ENCODE measurements around a stretch of chr12.

DNA sequence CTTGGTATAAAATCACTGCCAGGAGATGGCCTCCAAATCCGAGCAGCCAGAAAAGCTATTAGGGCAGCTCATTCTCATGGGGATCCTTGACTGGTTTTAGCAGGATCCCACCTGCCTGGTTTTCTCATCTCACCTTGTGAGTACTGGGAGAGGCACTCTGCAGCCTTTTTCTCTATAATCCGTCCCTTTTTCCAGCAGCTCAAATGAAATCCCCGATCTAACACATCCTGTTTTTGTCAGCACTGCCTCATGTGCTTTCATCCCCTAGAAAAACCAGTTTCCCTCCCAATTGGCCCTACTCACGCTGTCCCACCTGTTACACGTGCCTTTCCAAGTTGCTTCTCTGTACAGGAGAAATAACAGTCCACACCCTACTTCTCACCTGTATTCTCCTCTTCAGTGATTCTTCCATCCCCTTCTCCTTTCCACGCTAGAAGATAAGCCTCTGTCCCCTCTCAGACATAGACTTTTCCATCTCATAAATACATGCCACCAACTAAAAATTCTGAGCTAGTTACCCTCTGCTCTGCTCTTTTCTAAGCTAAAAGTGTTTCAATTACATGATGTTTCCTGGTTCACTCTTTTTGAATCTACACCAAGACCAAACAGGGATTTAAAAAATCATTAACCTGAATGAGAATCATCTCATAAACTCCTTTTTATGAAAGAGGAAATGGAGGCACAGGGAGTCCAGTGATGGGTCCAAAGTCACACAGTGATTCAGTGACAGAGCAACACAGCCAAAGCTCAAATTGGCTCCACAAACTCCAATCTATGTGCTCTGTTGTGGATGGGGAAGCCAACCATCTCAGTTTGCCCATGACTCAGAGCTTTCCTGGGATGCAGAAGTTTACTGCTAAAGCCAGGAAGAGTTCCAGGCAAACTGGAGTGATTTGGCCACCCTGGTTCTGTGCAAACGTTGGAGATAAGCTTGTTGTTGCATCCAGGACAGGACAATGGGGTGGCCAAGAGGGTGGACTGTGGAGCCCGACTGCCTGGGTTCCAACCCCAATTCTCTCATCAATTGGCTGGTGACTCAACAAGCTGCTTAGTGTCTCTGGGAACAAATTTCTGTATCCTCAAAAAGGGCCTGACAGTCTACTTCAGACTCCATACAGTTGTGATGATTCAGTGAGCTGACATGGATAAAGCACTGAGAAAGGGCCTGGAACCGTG is 240.0 kb upstream of the TMEM132C start:
- PRO-cap = no peak

GRCh38 chr12:128265427-128265966 is 1.5 kb upstream of the TMEM132C start:
- PRO-cap = no peak

GRCh38 chr12:128388510-128389313 is 121.7 kb downstream of the TMEM132C start:
- PRO-cap = no peak

DNA sequence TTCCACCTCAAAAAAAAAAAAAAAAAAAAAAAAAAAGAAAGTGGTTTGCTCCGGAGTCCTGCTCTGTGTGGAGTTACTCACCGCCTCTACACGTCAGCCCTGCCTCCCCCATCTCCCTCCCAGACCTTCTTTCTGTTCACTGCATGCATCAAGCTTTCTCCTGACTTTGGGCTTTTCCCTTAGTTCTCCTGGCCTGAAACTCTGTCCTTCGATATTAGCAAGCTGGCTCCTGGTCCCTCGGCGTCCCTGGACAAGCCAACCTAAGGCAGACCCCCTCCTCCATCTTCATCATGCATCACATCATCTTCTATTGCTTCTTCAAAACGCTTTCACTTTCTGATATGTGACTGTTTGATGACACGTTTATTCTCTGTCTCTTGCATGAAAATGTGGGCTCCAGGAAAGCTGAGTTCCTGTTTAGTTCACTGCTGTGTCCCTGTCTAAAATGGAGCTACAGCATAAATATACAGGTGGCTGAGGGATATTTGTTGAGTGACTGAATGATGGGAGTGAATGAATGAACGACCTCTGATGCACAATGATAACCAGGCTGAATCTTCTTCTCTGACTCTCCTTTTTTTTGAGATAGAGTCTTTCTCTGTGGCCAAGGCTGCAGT is 40.5 kb downstream of the SLC15A4 start:
- PRO-cap = no peak

DNA sequence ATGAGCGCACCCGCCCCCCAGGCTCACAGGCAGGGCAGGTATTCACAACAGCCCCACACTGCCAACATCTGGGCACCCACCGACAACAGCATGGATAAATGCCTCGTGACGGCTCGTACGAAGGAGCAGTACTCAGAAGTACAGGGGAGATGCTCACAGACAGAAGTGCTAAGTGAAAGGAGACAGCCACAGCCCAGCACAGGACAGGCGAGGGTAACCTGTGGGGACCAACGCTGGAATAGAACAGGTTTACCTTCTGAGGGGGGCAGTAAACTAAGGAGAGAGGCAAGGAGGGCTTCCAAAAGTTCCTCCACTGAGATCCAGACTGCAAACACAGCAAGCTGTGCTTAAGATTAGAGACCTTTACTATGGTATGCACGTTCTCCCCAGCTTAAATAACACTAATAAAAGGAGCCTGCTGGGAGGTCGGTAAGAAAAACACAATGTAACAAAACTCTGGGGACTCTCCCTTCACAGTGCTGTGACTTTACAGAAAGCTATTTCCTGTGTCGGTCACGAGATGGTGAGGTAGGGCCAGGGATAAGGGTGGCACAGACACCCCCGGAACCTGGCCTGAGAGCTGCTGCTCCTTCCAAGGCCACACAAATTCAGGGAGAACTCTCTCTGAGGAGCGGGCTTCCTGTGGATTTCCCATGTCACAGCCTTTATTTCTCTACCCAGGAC is 26.5 kb downstream of the SLC15A4 start:
- PRO-cap = no peak

DNA sequence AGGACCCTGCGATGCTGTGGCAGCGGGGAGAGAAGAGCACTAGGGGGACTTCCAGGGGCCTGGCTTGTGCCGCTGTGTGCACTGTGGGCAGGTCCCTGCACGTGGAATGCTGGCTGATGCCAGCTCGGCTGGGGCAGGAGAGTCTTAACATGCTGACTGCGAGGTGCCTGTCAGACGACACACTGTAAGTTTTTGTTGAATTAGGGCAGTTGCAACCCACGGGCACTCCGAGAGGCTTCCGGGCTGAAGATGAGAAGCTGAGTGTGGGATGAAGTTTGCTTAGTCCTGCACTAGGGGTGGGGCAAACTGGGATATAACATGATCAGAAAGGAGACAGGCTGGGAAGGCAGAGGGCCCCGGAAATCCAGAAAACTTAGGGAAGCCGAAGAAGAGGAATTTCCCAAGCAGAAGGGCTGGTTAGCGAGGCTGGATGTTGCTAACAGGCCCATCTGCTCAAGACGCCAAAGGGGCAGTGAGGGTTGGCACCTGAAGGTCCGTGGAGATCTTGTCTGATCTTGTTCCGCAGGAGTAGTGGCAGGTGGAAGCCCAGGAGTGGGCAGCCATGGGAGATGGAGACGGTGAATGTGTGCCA is 10.8 kb downstream of the GLT1D1 start:
- PRO-cap = no peak

DNA sequence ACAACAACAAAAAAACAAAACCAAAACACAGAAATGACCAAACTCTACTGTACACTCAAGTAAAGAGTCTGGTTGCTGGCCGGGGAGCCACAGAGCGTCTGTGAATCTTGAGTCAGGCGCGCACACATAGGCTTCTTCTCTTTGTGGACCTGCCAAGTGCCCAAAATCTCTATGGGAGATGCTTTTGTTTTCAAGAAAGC is 16.9 kb downstream of the GLT1D1 start:
- PRO-cap = no peak

DNA sequence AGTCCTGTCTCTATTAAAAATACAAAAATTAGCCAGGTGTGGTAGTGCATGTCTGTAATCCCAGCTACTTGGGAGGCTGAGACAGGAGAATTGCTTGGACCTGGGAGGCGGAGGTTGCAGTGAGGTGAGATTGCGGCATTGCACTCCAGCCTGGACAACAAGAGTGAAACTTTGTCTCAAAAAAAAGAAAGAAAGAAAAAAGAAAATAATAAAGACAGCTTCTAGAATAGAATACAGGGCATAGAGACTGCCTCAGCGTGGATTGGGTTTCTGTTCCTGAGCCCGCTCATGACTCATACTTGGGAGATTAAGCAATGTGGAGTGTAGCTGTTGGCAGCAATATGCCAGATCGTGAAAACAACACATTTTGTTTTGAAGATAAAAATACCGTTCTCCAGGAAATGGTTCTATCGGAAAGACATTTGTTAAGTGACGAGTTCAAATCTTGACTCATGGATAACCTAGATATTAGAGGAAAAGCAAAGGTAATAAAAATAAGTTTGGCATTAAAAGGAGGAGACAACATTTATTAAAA is 67.2 kb downstream of the GLT1D1 start:
- PRO-cap = no peak

- PRO-cap = no peak
Observed at GRCh38 chr12:130161042-130162293, 796 bp upstream of the FZD10 start.

DNA sequence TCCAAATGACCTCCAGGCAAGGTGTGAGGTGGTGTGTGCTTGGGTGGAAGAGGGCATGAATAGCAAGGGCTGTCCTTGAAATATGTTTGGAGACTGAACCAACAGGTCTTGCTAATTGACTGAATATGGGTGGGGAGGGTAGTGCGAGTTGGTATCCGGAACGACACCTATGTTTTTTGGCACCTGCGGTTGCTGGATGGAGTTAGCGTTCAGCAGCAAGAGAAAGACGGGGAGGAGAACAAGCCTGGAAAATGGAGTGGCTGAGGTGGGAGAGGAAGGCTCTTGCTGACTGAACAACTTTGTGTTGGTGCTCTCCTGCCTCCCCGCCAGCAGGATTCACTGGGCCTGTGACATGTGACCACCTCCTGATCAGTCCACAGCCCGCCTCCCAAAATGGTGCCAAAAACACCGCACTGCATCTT is 84.0 kb upstream of the PIWIL1 start:
- PRO-cap = no peak

GRCh38 chr12:130632780-130633156 is 83.3 kb downstream of the RIMBP2 start:
- PRO-cap = no peak

DNA sequence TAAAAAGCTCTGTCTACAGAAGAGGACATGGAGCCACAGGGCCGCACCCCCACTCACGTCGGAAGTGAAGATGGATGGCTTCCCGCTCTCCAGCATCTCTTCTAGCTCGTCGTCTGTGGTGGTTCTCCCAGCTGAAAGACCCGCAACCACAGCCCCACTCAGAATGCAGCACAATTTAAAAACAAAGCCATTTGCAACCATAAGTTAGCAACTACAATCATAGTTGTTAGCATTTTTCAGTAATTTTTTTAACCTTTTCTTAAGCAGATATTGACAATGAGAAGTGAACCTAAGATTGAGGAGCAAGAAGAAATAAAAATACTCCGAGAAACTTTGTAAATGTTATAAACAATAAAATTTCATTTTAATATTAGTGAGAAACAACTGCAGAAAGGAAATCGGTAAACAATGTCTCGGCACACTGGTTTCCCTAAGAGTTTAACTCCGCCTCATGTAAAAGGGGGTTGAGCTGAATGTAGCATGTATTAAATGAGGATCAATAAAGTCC is 37.6 kb downstream of the STX2 start:
- PRO-cap = no peak

GRCh38 chr12:131007114-131008011 is 53.7 kb downstream of the ADGRD1 start:
- PRO-cap = no peak

DNA sequence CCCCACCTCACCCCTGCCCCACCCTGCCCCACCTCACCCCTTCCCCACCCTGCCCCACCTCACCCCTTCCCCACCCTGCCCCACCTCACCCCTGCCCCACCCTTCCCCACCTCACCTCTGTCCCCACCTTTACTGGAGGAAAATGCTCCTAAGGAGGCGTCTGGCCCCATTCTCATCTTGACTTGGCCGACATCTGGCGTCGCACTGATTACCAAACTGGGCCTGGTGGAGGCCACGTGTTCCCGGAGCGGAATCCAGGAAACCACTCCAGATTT is 57.3 kb downstream of the ADGRD1 start:
- PRO-cap = no peak

DNA sequence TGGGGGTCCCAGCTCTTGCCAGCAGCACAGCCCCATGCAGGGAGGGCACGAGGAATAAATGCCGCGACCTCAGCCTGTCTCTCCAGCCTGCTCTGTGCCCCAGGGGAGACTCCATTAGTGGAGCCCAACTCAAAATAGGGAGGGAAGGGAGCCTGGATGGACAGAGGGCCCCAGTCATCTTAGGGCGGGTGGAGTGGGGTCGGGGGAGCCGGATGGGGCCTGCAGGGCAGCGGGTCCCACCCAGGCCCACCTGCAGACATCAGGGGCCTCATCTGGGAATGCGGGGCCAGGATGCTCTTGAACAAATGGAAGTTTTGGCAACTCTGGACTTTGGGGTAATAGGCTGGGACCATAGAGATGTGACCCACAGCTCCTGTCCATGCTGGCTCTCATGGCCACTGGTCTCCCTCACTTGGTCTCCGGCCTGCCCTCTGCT is 343.4 kb upstream of the SFSWAP start:
- PRO-cap = no peak

DNA sequence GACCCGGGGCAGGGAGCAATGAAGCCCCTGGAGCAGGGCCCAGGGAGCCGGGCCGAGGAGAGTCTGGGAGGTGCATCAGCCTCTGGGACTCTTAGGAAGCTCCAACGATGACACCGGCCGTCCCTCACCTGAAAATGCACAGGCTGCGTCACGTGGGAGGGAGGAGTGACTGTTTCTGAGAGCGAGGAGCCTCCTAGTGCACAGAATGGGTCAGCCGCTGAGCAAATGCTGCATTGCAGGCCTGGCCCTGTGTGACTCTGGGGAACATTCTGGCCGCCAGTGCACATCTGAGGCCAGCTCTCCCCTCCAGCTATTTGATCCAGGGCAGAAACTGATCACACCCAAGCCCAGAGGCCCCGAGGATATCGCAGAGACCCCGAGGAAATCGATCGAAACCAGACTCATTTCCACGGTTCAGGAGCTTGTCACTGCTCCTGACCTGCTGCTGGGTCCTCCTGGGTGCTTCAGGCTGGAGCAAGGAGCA is 236.5 kb upstream of the SFSWAP start:
- PRO-cap = no peak

DNA sequence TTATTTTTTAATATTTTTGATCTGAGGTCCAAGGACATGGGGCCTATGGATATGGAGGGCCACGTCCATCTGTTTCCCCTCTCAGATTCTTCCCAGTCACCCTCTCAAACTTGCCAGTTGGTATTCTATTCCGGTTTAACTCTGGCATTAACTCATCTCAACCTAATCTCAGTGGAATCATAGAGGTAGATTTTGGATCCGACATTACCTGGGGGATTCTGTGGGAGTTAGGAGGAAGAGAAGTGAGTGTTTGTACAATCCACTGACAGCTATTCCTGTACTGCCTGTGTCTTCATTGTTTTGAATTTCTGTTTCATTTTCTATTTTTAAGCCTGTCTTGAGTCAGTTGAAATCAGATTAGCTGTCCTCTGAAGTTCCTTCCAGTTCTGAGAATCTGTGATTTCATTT is 103.5 kb upstream of the SFSWAP start:
- PRO-cap = no peak

- PRO-cap = bidirectional peak, plus-strand start at chr12:131711095, minus-strand start at chr12:131710841
Observed at GRCh38 chr12:131710406-131710937, 418 bp upstream of the SFSWAP start.

DNA sequence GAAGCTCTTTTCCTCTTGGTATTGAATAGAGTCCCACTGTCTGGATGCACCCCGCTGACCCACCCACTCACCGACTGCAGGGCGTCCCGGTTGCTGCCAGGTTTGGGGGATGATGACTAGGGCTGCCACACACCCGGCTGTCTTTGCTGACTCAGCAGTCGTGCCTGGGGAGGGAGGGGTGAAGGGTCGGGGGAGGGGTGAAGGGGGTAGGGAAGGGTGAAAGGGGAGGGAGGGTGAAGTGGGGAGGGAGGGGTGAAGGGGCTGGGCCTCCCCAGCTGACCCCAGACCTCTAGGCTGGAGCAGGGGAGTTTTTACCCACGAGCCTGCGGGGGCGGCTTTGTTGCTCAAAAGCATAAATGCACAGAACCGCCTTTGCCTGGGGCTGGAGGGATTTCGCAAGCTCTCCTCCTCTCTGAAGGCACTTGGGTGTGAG is 31.3 kb upstream of the ULK1 start:
- PRO-cap = no peak

DNA sequence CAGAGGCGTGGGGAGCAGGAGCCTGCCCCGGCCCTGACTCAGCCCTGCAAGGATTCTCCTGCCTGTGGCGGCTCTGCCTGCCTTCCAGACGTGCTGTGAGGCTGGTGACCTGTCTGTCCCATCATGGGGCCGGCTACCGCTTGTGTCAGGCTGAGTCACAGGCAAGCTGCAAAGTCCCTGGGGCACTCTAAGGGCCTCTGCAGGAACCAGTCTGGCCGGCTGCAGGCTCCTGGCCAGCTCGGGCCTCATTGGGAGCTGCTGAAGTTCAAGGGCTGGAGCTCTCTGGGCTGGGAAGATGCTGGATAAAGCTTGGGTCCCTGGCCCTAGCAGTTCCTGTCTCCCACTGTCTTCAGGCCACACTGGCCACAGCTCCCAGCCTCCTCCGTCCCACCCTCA is 22.2 kb upstream of the ULK1 start:
- PRO-cap = no peak

All from endodermal cell (in vitro differentiated cells).